Measurements from ENCODE around the genes SVOP and ALKBH2.

DNA sequence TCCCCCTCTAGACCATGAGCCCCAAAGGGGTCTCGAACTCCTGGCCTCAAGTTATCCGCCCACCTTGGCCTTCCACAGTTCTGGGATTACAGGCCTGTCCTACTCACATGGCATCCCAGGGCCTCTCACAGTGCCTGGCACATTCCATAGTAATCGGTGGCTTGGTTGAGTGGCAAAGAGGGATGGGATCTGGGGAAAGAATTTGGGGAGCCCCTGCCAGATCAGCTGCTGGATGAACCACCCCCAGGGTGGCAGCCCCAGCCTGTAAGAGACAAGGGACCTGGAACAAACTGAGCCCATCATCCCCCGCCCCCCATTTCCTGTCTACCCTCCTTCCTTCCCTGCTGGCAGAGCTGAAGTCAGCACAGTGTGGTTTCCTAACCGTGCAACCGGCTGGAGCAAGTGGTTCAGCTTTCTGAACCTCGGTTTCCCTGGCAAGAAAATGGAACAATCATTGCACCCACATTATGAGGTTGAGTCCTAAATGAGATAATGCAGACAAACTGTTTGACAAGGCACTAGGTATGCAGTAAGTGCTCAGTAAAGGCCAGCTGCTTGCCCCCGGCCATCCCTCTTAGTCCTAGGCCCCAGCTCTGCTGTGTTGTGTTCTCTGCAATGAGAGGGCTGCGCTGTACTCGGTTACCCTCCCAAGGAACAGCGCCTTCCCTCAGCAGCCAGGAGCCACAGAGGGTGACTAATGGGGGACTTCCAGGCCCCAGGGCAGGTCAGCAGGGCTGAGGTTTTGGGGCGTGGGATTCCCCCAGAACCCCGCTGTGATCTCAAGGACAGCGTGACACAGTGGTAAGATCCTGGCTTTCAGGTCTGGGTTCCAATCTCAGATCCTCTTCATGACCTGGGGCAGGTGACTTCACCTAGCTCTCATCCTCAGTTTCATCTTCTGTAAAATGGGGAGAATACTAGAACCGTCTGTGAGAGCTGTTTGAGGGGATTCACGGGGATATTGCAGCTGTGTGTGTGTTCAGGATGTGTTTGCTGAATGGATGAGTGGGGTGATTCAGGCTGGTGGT lies 16.6 kb downstream of the SELPLG start:
- PRO-cap, 2 experiments: no peak in any of the 2 experiments
- RAMPAGE, long total RNA, 4 experiments: no peak in any of the 4 experiments

GRCh38 chr12:108622312-108622983 lies 11.2 kb downstream of the SELPLG start:
- PRO-cap, 2 experiments: no peak in any of the 2 experiments
- RAMPAGE, long total RNA, 4 experiments: no peak in any of the 4 experiments

- PRO-cap, 2 experiments: no peak in any of the 2 experiments
- RAMPAGE, long total RNA, 4 experiments: no peak in any of the 4 experiments
These were observed 3.3 kb downstream of the SELPLG start for GRCh38 chr12:108630425-108630786.

DNA sequence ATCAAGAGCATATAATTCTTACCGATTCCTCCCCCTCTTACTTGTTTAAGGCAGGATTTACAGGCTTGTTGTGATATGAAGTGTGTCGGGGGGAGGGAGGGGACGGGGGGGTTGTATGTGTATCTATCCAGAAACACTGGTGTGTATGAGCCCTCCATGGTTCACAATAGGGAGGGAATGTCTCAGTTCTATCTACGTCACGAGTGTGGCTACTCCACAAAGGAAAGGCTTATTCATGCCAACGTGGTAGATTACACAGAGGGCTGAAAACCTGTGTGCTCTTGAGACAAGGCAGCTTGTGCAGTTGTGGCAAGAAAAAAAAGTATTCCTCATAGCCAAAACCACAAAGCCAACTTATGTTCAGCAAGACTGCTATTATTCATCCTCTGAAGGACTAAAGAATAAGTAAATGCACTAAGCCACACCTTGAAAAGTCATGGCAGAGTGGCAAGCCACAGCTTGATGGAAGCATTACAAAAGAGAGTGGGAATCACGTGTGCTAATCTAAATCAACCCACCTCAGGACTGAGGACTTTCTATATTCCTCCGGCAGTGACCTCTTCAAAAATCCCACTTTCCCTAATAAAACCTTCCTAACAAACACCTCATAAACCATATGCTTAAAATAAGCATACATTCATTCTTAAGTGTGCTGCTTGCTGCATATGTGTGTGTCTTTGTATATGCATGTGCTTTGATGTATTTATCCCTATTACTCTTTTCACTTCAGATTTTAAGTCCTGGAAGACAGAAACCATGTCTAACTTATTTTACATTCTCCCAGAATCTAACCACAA lies 34.8 kb downstream of the CORO1C start:
- PRO-cap, 2 experiments: no peak in any of the 2 experiments
- RAMPAGE, long total RNA, 4 experiments: no peak in any of the 4 experiments

DNA sequence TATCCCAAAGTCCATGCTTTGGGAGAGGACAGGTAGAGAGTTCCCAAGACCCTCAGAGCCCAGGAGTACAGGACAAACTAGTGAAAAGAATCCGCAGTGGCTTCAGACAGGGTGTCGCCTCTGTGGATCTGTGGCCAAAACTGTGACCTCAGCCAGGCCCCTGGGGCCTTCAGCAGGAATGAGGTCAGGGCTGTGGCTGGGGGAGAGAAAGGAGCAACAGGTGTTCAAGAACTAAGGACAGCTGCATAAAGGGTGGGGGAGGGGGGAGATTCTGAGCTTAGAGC lies 40.8 kb upstream of the CORO1C start:
- PRO-cap, 2 experiments: no peak in any of the 2 experiments
- RAMPAGE, long total RNA, 4 experiments: no peak in any of the 4 experiments

DNA sequence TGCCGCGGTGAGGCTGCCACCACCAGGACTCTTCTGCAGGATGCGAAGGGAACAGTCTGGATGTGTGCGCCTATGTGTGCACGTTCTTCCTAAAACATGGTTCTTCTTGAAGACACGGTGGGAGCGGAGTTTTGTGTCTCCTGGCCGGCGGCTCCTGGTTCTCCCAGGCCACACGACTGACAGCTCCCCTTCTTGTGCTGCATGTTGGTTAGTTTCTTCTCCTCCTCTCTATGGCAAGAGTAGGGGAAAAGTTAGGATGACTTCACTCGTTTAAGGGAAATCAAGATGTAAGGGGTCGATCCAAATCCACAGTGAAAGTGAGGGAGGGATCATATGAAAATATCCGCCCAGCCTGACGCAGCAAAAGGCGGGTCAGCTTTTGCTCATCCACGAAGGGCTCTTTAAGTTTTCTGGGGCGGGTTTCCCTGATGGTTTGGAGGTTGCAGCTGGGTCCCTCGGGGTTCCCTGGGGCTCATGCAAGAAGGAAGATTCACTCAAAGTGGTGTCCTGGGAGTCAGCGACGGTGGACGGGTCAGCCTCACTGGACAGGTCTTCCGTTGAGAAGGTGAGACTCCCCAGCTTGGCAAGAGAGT lies 56.4 kb upstream of the CORO1C start:
- PRO-cap, 2 experiments: no peak in any of the 2 experiments
- RAMPAGE, long total RNA, 4 experiments: start-site peak on the minus strand in 1 of 4 experiments, centred at position 235 of the sequence, 15 reads per replicate

DNA sequence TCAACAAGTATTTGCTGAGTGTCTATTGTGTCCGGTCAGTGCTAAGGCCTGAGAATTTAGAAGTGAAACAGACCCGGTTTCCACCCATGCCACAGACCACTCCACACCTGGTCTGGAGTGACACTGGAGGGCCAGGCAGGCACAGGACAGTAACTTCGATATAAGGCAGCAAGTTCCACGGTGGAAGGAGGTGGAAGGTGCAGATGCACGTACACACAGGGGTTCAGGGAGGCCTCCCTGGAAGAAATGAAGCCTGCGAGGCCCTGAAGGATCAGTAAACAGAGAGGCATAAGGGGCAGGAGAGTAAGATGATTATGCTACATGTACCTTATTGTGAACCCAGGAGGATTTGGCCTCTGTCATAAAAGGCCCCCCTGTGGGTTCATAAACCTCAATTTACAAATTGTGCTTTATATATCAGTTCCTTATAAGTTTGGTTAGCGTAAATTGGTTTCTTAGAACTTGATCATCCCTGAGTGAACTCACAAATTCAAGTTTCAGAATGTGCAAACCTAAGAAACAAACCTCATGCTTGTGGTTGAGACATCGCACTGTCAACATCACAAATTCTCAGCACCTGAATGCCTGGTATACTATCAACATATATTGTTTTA lies 25.9 kb downstream of the SSH1 start:
- PRO-cap, 2 experiments: no peak in any of the 2 experiments
- RAMPAGE, long total RNA, 4 experiments: no peak in any of the 4 experiments

GRCh38 chr12:108842203-108842689 lies 15.1 kb downstream of the SSH1 start:
- PRO-cap, 2 experiments: peak in 1 of 2 experiments; most common plus-strand start chr12:108842600 (in 1); most common minus-strand start chr12:108842557 (in 1)
- RAMPAGE, long total RNA, 4 experiments: no peak in any of the 4 experiments

GRCh38 chr12:108856206-108857207 lies 876 bp downstream of the SSH1 start:
- PRO-cap, 2 experiments: peak in 2 of 2 experiments; most common plus-strand start chr12:108856727 (in 1); most common minus-strand start chr12:108856624 (in 1)
- RAMPAGE, long total RNA, 4 experiments: start-site peak on the plus strand in 1 of 4 experiments, at chr12:108856537-108856758 at its widest, 7 to 11 reads per replicate

GRCh38 chr12:108951032-108951540 lies 69.8 kb downstream of the SVOP start:
- PRO-cap, 2 experiments: no peak in any of the 2 experiments
- RAMPAGE, long total RNA, 4 experiments: no peak in any of the 4 experiments

DNA sequence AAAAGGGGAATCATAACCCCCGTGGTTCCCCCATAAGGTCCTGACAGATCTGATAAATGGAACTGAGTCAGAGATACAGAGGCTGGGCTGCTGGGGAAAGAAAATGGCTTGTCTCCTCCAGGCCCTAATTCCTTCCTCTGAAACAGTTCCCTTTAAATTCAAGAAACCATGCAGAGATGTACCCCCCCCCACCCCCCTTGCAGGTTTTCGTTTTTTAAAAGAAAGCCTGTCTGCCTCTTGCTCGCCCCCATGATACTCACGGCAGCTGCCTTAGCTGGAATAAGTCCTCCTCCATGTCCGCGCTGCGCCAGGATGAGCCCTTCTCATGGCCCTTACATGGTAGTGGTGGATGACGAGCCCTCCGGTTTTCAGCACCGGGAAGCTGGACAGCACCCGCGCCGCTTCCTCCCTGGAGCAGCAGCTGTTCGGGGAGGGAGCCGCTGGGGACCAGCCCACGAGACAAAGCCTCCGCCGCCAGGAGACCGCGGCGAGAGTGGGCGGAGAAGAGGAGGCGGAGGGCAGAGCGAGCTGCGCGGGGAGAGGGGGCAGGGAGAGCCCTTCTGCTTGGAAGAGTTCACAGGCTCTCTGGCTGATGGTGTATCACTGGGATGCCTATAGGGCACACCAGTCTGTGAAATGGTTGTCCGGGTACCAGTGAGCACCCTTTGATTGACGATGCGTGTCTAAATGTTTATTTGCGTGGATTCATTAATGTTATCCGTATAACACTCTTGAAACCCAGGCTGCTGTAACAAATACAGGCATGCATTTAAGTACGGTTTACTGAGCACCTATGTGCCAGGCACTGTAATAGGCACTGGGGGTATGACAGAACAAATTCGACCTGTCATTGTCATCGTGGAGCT lies at the start of gene SVOP:
Gene SVOP, minus strand, starts transcription at position 495 of the 866 bp plus-strand sequence.
- PRO-cap, 2 experiments: no peak in any of the 2 experiments
- RAMPAGE, long total RNA, 4 experiments: no peak in any of the 4 experiments

DNA sequence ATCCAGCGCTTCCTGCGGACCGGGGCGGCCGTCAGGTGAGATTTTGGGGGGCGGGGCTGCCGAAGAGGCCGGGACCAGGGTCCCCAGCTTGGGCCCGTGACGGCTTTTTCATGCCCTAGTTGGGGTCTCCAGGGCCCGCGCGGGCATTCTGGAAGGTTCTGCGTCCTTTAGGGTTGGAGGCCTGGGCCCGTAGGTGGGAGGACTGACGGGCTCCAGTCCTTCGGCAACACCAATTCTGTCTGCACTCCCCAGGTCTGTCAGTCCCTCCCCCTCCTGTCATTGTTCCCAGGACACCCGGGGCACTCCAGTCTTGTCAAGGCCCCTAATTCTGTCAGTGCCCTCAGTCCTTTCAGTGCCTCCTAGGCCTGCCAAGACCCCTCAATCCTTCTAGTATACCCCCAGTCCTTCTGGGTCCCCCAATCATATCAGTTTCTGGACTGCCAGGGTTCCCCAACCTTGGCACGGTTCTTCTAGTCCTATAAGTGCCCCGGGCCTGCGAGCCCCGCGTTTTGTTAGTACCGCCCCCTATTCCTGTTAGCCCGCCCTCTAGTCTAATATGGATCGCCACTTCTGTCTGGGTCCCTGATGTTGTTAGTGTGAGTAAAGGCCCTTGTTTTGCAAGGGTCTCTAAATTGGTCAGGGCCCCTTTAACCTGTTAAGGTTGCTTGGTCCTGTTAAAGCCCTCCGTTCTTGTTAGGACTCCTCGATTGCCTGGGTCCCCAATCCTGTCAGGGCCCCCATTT lies 522 bp downstream of the USP30 start:
- PRO-cap, 2 experiments: no peak in any of the 2 experiments
- RAMPAGE, long total RNA, 4 experiments: no peak in any of the 4 experiments

DNA sequence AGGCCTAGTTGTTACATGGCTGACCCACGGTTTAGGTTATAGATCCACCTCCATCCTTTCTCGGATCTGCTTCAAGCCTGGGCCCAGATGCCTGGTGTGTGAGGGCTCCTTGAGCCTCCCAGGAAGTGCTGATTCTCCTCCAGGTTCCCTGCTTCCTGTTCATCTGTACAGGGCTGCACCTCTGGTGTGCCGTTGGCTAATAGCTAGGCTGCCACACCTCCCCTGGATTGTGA lies 16.8 kb downstream of the USP30 start:
- PRO-cap, 2 experiments: no peak in any of the 2 experiments
- RAMPAGE, long total RNA, 4 experiments: no peak in any of the 4 experiments

DNA sequence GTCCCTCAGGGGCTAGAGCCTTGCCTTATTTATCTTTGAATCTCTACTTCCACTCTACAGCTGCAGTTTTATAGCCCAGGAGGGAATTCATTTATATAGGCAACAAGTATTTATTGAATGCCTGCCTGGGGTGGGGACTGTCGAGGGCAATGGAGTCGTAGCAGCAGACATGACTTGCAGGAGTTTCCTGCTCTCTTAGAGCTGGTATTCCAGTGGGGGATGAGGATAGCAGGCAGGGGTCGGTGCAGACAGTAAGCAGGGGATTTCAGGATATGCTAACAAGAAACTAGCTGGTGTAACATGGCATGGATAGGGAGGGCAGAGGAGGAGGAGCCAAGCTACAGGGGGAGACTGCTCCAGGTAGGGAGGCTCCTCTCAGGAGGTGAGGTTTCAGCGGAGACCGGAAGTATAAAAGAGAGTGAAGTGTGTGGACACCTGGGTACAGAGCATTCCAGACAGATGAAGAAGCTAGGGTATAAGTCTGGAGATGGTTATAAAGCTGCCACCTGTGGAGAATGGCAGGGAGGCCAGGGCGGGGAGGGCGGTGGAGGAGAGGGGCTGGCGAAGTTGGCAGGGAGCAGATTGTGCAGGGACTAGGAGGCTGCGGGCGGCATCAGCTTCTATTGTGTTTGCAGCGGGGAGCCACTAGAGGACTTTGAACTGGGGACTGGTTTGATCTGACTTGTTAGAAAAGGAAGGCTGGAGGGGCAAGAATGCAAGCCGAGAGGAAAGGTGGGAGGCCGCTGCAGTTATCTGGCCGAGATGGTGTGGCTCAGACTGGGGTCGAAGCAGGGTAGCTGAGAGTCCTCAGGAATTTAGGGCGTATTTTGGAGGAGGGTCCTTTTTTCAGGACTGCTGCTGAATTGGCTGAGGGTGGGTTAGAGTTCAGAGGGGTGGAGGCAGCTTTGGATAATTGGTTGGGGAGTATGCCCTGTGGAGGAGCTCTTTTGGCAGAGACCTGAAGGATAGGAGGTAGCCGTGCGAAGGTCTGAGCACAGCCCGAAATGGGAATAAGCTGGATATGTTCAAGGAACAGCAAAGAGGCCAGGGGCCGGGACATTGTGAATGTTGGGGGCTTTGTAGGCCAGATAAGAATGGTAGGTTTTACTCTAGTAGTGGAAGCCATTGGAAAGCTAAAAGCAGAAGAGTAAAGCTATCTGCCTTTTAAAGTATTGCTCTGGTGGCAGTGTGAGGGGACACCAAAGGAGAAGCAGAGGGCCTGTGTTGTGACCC lies 17.5 kb downstream of the USP30 start:
- PRO-cap, 2 experiments: no peak in any of the 2 experiments
- RAMPAGE, long total RNA, 4 experiments: no peak in any of the 4 experiments

DNA sequence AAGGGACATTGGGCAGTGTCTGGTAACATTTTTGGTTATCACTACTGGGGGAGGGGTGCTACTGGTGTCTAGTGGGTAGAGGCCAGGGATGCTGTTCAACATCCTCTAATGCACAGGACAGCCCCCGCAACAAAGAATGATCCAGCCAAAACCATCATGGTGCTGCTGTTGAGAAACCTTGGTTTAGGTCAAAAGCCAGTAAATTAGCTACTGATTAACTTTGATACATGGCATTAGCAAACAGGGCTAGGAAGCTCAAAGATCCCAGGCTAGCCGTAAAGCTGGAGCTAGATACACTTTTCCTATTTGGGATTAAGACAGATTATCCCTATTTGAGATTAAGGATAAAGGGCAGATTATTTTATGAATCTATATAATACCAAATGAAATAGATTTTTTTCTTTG lies 8.8 kb downstream of the ALKBH2 start:
- PRO-cap, 2 experiments: no peak in any of the 2 experiments
- RAMPAGE, long total RNA, 4 experiments: no peak in any of the 4 experiments

DNA sequence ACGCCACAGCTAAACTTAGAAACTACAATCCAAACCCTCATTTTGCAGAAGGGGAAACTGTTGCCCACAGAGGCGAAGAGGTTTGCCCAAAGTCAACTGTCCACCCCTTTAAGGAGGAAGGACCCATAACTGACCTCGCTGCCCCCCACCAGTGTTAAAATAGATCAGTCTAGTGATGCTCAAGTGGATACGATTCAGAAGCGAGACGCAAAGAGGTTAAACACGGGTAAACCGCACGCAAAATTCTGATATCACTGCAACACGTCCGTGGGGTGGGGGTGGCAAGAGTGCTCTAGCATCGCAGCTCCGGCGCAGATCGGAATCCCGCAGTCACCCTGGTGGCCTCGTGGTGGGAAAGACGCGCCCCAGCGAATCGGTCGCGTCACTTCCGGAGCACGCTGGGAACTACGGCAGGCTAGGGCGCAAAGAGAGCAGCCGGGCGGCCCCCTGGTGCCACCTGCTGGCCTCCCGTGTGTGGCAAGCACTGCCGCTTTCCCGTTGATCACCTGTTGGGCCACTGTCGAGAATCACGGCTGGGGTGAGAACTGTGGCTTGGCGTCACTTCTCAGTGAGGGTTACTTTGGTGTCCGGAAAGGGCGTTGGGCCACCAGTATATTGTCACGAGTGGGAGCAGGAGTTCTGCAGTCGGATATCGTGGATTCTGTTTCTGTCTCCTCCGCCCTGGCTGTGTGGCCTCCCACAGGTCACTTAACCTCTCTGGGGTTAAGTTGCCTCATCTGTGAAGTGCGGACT lies at the start of gene ALKBH2:
Gene ALKBH2, minus strand, starts transcription at position 360 of the 753 bp plus-strand sequence.
- PRO-cap, 2 experiments: peak in 2 of 2 experiments; most common plus-strand start position 532 of the sequence (in 1); most common minus-strand start position 519 of the sequence (in 2)
- RAMPAGE, long total RNA, 4 experiments: start-site peak on the minus strand in 4 of 4 experiments, centred at positions 341 to 367 of the sequence, 16 to 158 reads per replicate

DNA sequence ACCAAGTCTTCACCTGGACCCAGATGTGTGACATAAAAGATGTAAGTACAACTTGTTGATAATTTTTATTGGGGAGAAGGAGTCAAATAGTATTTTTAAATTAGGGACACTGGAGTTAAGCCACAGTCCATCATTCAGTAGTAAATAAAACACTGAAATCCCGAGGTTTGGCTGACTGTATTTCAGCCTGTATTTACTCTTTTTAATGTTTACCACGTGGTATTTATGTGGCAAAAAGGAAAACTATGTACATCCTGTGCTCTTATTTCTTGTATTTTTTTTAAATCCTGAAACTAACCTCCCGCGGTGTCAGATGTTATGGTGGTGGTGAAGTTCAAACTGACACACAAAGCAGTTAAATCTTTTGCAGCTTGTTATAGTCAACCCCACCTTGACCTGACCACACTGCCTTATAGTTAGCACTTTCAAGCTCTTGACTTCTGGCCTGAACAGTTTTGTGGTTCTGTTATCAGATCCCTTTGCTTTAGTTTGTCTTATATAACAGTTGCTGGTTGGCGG lies 1.9 kb downstream of the UNG start:
- PRO-cap, 2 experiments: no peak in any of the 2 experiments
- RAMPAGE, long total RNA, 4 experiments: no peak in any of the 4 experiments

GRCh38 chr12:109459227-109459490 lies 17.9 kb downstream of the KCTD10 start:
- PRO-cap, 2 experiments: no peak in any of the 2 experiments
- RAMPAGE, long total RNA, 4 experiments: no peak in any of the 4 experiments

DNA sequence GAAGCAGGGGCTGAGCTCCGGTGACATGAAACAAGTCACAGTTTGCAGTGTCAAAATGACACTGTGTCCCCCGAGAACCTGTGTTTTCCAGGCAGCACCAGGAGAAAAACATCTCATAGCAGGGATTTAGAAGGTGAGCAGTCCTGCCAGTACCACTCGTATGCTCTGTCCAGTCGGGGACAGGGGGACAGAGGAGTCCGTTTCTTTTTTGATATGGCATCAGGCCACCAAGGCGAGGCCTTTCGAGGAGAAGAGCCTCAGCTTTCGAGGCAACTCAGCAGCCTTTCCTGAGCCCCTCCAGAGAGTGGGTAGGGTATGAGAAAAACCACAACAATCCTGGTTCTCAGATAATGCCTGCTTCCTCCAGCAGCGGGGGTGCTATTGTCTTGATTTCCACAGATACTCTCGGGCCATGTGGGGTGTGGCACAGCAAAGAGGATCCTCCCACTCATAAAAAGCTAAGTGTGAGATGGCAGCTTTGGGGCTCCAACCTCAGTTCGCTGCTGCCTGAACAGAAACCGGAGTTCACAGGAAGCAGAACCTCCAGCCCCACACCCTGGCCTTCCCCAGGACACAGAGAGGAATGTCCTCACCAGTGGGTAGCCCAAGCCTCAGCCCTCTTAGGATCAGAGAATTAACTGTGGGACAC lies 9.3 kb downstream of the KCTD10 start:
- PRO-cap, 2 experiments: peak in 1 of 2 experiments; most common plus-strand start position 461 of the sequence (in 1); most common minus-strand start position 167 of the sequence (in 1)
- RAMPAGE, long total RNA, 4 experiments: no peak in any of the 4 experiments

DNA sequence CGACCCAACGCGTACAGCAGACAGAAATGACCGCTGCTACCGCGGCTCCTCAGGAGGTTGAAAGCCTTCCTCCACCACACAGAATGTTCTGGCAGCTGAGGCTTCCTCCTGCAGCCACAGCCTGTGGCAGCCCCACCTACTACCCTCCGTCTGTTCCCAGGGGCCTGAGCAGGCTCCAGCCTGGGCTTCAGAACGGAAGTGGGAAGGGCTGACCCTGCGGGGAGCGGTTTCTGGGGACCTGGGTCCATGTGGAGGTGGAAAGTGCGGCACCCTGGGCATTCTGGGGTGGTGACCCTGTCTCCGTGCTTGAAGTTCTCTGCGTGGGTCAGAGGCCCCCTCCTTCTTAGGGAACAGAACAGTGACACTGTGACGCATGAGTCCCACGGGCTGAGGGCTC lies 9.7 kb downstream of the MMAB start:
- PRO-cap, 2 experiments: peak in 1 of 2 experiments; most common plus-strand start position 149 of the sequence (in 1); most common minus-strand start position 90 of the sequence (in 1)
- RAMPAGE, long total RNA, 4 experiments: no peak in any of the 4 experiments

All from upper lobe of left lung (tissue), 5 donors.